ENCODE measurements around a stretch of chr9.

GRCh38 chr9:133539072-133539884, 4.8 kb downstream of the ADAMTSL2 start:
- PRO-cap, 6 experiments = peak in 3 of 6 experiments; most common plus-strand start chr9:133539603 (in 1); most common minus-strand start chr9:133539493 (in 1)
- RAMPAGE, long total RNA, 2 experiments = no peak in any of the 2 experiments
- RRBS = 13% methylated on average over 14 of the region's 47 CpGs

GRCh38 chr9:133658562-133658975, 22.4 kb downstream of the DBH start:
- PRO-cap, 6 experiments = peak in 1 of 6 experiments; most common plus-strand start chr9:133658921 (in 1)
- RAMPAGE, long total RNA, 2 experiments = no peak in any of the 2 experiments
- RRBS = 8% methylated on average over 2 of the region's 22 CpGs

- PRO-cap, 6 experiments = no peak in any of the 6 experiments
- RAMPAGE, long total RNA, 2 experiments = no peak in any of the 2 experiments
- RRBS = 26% methylated on average over 7 of the region's 15 CpGs
Measured at GRCh38 chr9:133676398-133676931, 40.3 kb downstream of the DBH start.

GRCh38 chr9:133788959-133789855, 51.1 kb upstream of the SARDH start:
- PRO-cap, 6 experiments = peak in 1 of 6 experiments; most common plus-strand start chr9:133789211 (in 1)
- RAMPAGE, long total RNA, 2 experiments = no peak in any of the 2 experiments
- RRBS = 19% methylated on average over 17 of the region's 36 CpGs

GRCh38 chr9:133865366-133866246, 126.5 kb downstream of the VAV2 start:
- PRO-cap, 6 experiments = no peak in any of the 6 experiments
- RAMPAGE, long total RNA, 2 experiments = no peak in any of the 2 experiments
- RRBS = no CpG with 5 or more reads among the region's 6 CpGs

GRCh38 chr9:133873860-133874783, 118.0 kb downstream of the VAV2 start:
- PRO-cap, 6 experiments = no peak in any of the 6 experiments
- RAMPAGE, long total RNA, 2 experiments = no peak in any of the 2 experiments
- RRBS = 76% methylated on average over 2 of the region's 23 CpGs

GRCh38 chr9:133877344-133877770, 114.8 kb downstream of the VAV2 start:
- PRO-cap, 6 experiments = no peak in any of the 6 experiments
- RAMPAGE, long total RNA, 2 experiments = no peak in any of the 2 experiments
- RRBS = no CpG with 5 or more reads among the region's 5 CpGs

DNA sequence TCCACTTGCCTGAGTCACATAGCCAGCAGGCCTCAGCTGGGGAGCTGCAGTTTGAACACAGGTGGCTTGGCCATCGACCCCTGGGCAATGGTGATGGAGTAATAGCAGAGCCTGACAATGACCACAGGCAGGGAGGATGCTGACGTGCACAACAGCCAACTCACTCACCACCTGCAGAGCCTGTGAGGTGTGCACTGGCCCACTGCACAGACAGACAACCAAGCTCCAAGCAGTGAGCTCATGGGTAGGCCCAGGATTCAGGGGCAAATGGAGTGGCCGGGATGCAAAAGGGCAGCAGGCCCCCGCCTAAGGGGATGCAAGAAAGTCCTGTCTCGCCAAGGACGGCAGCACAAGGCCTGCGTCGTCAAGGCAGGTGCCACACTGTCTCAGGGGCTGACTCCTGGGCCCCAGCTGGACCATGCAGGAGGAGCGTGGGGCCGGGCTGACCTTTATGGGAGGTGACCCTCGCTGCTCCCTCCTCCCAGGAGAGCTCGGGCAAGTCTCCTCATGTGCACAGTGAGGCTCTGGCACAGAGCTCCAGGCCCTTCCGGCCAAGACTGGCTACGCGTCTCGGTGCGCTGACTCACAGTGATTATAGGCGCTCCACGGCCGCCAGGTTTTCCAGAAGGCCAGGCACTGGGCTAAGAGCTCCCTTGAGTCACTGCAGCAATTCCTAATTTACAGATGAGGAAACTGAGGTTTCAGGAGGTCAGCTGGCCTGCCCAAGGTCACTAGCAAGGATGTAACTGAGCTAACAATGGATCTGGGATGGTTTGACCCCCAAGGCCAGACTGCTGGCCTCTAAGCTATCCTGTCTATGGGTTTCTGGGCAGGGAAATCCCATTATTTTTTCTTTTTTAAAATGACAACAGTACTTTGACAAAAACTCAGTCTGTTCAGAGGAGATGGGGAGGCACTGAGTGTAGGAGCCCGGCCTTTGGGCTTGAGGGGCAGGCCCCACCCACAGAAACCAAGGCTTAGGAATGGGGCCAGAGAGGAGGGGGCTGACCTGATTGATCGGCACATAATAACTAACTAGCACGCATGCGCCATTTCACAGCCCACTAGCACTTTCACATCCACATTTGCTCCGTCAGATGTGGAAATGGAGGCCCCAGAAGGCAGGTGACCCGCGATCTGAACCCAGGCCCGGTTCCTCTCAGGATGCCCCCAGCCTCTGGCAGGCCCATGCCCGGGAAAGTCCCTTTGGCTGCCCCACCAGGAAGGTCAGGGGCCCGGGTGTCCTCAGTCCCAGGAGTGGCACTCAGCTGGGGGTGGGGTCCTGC, 47.3 kb downstream of the VAV2 start:
- PRO-cap, 6 experiments = peak in 1 of 6 experiments; most common plus-strand start position 324 of the sequence (in 1)
- RAMPAGE, long total RNA, 2 experiments = no peak in any of the 2 experiments
- RRBS = 60% methylated on average over 4 of the region's 30 CpGs

GRCh38 chr9:134010743-134011280, 14.5 kb upstream of the BRD3OS start:
- PRO-cap, 6 experiments = no peak in any of the 6 experiments
- RAMPAGE, long total RNA, 2 experiments = no peak in any of the 2 experiments
- RRBS = no CpG with 5 or more reads among the region's 16 CpGs

DNA sequence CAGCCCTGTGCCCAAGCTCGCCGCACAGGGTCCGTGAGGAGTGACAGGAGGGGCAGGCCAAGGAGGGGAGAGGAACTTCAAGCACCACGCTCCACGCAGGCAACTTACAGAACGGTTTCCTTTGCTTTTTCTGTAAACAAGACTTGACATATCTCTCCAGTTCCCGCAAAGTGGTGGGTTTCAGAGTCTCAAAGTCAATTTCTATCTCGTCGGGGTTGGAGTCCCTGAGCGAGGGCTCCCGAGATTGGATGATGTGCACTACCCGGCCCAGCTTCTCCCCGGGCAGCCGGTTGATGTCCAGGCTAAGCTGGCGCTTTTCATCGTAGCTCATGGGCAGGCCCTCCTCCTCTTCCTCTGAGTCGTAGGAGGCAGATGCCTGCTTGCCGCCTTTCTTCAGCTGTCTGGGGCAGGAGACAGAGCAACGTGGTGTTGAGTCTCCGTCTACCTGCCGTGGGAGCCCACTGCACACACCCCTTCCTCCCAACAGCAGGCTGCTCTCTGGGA, 10.7 kb downstream of the BRD3OS start:
- PRO-cap, 6 experiments = no peak in any of the 6 experiments
- RAMPAGE, long total RNA, 2 experiments = no peak in any of the 2 experiments
- RRBS = no CpG with 5 or more reads among the region's 21 CpGs

- PRO-cap, 6 experiments = no peak in any of the 6 experiments
- RAMPAGE, long total RNA, 2 experiments = no peak in any of the 2 experiments
- RRBS = 32% methylated on average over 2 of the region's 11 CpGs
Measured at GRCh38 chr9:134060029-134060472, 7.8 kb downstream of the BRD3 start.

DNA sequence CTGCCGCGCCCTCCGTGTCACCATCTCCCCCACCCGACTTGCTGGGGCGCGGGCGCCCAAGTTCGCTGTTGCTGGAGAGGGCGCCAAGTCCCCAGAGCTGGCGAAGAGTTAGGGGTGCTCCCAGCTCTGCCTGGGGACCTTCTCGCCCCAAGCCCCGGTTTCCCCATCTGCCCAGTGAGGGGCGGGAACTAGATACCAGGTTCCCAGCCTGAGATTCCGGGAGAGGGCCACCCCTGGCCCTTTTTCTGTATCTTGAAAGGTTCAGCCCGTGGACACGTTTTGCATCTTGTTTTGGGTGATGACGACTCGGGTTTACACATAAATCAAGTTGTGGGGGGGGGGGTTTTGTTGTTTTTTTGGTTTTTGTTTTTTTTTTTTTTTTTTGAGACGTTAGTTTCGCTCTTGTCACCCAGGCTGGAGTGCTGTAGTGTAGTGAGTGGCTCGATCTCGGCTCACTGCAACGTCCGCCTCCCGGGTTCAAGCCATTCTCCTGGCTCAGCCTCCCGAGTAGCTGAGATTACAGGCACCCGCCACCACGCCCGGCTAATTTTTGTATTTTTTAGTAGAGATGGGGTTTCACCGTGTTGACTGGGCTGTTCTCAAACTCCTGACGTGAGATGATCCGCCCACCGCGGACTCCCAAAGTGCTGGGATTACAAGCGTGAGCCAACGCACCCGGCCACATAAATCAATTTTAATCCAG, 940 bp upstream of the BRD3 start:
- PRO-cap, 6 experiments = peak in 6 of 6 experiments; most common plus-strand start position 36 of the sequence (in 6)
- RAMPAGE, long total RNA, 2 experiments = no peak in any of the 2 experiments
- RRBS = 5% methylated on average over 3 of the region's 37 CpGs

GRCh38 chr9:134138109-134138498, 2.2 kb downstream of the WDR5 start:
- PRO-cap, 6 experiments = no peak in any of the 6 experiments
- RAMPAGE, long total RNA, 2 experiments = no peak in any of the 2 experiments
- RRBS = no CpG with 5 or more reads among the region's 6 CpGs

DNA sequence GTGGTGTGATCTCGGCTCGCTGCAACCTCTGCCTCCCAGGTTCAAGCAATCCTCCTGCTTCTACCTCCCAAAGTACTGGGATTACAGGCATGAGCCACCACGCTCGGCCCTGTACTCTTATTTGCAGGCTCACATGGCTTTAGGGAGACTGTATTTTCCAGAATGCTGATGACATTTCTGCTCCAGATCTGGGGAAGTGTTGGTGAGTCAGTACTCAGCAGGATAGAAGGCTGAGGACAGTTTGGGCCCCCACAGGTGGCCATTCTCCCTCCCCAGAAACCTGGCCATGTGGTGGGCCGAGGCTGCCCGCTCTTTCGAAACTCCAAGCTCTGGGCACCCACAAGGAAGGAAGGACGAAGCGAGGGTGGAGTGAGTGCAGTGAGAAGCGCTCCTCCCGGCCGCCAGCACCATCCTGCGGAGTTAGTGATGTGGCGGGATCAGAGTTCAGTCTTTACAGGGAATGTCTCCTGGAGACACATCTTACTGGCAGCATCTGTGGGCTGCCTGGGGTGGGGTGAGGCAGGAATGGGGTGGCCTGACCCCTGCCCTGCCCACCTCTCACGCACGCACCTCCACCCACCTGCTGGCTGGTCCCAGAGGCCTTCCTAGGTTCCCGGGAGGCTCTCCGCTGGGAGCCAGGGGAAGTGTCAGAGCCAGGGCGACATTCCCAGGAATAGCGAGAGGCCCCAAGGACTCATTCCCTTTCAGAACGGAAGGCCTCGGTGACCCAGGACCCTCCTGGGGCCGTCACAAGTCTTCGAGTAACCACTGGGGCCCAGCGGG, 33.8 kb downstream of the WDR5 start:
- PRO-cap, 6 experiments = no peak in any of the 6 experiments
- RAMPAGE, long total RNA, 2 experiments = no peak in any of the 2 experiments
- RRBS = no CpG with 5 or more reads among the region's 25 CpGs

DNA sequence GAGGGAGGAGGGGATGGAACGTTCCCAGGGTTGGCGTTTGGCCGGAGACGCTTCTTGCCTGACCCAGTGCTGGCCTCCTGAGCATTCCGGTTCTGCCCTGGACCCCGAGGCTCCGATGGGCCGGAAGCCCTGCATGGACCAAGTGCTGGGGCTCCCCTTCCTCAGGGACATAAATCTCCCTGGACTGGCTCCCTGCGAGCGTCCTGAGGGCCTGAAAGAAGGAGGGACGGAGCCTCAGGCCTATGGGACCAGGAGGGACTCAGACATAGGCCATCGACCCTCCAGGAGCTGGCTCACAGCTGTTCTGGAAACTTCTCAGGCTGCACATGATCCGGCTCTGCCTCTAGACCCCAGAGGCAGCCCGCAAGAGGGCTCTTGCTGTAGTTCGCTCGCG, 36.6 kb downstream of the WDR5 start:
- PRO-cap, 6 experiments = peak in 1 of 6 experiments; most common plus-strand start position 296 of the sequence (in 1)
- RAMPAGE, long total RNA, 2 experiments = no peak in any of the 2 experiments
- RRBS = 32% methylated on average over 4 of the region's 17 CpGs

GRCh38 chr9:134175201-134175657, 39.3 kb downstream of the WDR5 start:
- PRO-cap, 6 experiments = no peak in any of the 6 experiments
- RAMPAGE, long total RNA, 2 experiments = no peak in any of the 2 experiments
- RRBS = 59% methylated on average over 5 of the region's 20 CpGs

- PRO-cap, 6 experiments = no peak in any of the 6 experiments
- RAMPAGE, long total RNA, 2 experiments = no peak in any of the 2 experiments
- RRBS = no CpG with 5 or more reads among the region's 23 CpGs
Measured at GRCh38 chr9:134186707-134187702, 51.1 kb downstream of the WDR5 start.

DNA sequence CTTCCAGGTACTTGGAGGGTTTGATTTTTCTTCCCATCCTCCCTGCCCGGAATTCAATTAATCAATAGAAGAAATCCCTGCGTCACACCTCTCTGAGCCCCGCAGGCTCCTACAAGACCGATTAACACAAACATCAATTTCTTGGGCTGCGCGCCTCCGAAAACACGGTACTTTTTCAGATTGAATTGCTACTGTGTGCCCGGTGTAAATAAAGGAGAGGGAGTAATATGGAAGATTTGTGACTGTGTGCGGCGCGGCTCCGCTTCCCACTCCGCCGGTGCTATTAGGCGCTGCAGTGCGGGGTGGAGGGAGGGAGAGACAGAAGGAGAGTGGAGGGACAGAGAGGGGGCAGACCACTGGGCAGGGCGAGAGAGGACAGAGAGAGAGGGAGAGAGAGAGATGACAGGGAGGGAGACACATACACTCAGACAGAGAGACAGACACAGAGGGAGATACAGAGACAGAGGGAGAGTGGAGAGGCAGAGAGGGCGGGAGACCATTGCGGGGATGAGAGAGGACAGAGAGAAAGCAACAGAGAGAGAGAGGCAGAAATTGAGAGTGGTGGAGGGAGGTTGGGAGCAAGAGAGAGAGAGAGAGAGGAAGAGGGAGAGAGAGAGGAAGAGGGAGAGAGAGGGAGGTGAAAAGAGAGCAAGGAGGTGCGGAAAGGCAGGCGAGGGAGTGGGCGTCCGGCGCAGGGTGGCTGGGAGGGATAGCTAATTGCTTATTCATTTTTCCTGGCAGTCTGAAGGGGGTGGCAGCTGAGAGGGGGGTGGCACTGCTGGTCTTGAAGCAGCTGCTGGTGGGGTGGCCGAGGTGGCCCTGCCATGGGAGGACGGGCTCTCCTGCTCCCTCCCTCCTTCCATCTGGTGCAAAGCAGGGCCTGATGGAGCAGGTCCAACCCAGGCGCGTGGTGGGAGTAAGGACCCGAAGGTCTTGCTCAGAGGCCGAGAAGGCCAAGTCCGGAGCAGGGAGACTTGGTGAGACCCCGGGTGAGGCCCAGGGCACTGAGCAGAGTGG, 53.5 kb downstream of the WDR5 start:
- PRO-cap, 6 experiments = no peak in any of the 6 experiments
- RAMPAGE, long total RNA, 2 experiments = no peak in any of the 2 experiments
- RRBS = no CpG with 5 or more reads among the region's 33 CpGs

- PRO-cap, 6 experiments = peak in 1 of 6 experiments; most common minus-strand start chr9:134190228 (in 1)
- RAMPAGE, long total RNA, 2 experiments = no peak in any of the 2 experiments
- RRBS = no CpG with 5 or more reads among the region's 37 CpGs
Measured at GRCh38 chr9:134190060-134191075, 54.5 kb downstream of the WDR5 start.

DNA sequence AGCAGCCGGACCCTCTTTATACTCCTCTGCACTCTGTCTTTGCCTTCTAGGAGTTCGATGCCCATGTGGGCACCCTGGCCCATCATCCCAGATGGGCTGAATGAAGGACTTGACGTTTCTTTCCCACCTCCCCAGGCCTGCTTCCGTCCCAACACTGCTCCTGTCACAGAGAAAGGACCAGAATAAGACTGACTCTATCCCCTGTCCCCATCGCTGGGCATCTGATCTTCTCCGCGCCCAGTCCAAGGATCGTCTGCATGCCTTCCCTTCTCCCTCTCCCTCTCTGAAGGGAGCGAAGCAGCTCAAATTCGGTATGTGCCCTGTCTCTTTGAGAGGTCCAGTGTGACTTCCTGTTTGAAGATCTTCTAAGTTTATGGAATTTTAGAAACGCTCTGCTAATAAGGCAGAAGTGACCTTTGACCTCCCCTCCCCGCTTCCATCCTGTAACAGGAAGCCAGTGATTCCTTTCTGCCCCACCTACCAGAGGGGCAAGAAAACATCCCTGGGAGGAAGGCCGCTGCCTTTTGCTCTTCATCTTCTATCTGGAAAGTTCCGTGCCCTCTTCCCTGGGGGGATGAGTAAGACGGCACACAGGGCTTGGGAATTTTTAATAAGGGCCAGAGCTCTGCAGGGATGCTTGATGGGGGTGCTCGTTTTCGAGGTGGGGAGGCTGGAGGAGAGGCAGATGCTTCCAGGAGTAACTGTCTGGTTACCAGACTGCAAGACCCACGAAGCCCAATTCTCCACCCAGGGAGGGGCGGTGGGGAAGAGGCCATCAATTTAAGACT, 69.2 kb downstream of the WDR5 start:
- PRO-cap, 6 experiments = no peak in any of the 6 experiments
- RAMPAGE, long total RNA, 2 experiments = no peak in any of the 2 experiments
- RRBS = no CpG with 5 or more reads among the region's 19 CpGs